PC-3 (cell line): ENCODE data around the genes CFAP44 and DRD3.

DNA sequence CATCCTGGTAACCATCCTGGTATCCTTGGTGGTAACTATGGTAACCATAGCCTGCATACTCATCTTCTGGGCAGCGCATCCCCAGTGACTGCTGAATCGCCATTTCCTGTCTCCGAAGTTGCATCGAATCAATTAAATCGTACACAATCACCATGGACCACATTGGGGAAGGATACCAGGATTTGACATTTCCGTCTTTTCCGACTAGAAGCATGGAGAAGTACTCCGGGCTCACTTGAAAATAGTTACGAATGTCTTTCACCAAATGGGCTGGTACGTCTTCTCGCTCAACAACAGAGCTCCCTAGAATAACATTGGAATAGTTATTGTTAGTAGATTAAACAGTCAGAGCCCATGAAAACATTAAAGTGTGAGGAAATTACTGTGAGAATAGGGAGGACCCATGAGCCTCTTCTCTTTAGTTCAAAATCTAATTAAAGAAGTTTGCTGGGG lies 35.5 kb downstream of the CCDC80 start:
- RAMPAGE, long total RNA = no peak

DNA sequence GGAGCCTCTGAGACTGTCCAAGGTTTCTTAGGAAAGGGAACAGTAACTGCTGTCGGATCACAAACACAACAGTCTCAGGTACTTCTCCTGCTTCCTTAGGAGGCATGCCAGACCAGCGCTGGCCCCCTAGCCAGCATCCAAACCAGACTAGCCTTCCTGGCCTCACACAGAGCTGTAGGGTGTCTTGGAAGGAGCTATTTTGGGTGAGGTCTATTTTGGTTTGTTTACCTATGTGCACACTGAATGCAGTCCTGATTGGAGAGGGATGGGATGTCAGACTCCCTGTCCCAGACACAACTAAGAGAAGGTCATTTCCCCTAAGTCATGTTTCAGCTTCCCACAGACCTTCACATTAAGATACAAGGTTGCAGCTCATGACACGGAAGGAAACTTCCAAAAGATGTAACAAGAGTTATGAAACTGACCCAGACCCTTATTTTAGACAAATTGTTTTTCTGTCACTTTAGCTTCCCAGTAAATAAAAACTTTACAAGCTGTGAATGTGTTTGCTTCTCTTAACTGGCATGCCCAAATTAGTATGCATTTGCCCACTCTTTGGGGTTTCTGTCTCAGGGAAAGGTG lies 28.7 kb downstream of the CCDC80 start:
- RAMPAGE, long total RNA = no peak

DNA sequence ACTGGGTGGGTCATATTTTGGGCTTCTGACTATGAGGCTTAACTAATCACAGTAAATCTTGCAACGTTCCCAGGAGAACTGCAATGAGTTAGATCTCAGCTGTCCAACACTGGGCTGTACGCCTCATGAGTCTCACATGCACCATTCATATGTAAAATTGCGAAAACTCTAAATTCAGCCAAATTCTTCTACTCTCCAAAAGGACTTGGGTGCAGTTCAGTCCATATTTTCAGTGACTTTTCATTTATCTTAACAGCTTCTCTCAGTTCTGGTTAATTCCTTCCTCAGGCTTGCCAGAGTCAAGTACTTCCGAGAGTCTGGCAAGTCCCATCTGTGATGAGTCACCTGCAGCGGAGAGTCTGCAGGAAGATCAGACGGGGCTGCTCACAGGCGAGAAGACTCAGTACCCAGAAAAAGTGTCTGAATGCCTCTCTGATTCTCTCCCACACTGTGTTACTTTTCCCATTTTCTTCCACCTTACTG lies 11.5 kb downstream of the CCDC80 start:
- RAMPAGE, long total RNA = no peak

DNA sequence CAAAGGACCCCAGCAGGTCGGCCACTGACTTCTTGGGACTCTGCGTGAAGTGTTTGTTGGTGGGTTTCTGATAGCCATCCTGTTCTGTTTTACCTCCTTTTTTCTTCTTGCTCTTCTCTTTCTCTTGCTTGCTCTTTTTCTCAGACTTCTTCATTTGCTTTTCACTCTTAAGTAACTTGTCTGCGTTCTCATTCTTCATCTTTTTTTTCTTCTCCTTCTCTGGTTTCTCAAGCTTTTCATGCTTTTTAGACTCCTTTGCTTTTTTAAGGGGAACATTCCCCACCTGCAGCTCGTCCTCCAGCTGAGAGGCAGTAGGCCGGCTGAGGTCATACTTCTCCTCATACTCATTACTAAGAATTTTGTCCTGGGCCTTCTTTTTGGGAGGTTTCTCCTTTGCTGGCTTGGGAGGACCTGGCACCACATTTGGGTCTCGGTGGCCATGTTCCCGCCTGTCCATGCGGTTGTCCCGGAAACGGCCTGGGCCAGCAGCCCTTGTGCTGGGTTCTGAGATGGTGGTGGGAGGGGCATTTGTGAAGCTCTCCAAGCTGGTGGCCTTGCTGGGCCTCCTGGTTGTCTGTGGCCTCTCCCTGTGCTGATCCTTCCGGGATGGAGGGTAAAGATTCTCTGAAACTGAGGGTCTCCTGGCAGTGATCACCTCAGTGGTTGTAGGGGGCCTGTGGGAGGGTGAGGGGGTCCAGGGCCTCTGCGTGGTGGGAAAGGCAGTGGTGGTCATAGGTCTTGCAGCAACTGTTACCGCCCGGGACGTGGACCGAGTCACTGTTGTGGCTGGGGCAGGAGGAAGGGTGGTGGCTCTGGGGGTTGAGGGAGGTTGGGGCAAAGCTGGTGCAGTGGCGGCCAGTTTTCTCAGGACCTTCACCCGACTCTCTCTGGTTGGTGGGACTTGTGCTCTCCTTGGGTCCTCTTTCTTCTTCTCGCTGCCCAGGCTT lies 2.6 kb downstream of the CCDC80 start:
- RAMPAGE, long total RNA = no peak

DNA sequence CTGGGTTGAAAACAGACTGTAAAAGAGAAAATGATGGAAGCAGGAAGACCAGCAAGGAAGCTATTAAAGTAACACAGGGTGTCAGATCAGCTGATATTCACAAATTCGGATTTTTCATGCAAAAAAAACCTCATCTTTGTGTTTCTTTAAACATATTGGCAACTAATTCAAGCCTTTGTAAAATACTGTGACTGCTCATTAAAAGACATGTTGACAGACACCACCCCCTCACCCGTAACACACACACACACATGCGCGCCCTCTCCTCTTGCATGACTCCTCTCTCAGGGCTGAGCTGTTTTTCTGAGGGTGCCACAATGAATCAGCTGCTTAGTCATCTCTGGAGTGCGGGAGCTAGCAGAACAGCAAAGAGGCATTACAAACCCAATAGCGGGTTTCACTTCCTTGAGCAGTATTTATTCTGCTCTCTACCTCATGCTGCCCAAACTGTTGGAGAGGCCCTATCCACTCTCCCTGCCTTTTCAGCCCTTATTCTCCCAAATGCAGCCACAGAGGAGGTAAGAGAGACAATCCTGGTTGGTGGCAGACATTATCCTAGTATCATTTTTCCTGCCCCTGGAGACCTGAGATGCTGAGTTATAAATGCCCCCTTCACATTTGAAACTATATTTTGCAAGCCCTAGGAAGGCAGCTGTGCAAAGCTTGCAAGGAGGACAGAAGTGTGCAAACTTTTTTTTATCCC lies 35.9 kb upstream of the CCDC80 start:
- RAMPAGE, long total RNA = no peak

GRCh38 chr3:112812877-112813167 lies 33.8 kb downstream of the CD200R1L start:
- RAMPAGE, long total RNA = no peak

DNA sequence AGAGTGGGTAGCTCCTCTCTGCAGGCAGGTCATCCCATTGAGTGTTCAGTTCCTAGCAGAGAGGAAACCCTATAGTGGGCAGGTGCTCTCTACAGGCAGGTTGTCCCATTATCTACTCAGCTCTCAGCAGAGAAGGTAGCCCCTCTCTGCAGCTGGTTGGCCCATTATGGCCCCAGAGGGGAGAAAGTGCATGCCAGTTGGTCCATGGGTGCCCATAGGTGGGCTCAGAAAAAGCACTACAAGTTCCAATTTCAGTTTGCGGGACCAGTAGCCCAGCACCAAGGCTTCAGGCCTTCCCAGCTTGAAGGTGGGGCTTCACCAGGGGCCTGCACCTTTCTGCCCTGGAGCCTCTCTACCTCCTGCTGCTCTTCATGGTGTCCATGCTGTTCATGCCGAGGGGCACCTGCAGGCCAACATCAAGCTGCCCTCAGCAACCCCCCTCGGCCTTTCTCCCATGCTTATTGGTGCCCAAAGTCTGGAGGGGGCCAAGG lies 11.3 kb downstream of the CD200R1L start:
- RAMPAGE, long total RNA = no peak

DNA sequence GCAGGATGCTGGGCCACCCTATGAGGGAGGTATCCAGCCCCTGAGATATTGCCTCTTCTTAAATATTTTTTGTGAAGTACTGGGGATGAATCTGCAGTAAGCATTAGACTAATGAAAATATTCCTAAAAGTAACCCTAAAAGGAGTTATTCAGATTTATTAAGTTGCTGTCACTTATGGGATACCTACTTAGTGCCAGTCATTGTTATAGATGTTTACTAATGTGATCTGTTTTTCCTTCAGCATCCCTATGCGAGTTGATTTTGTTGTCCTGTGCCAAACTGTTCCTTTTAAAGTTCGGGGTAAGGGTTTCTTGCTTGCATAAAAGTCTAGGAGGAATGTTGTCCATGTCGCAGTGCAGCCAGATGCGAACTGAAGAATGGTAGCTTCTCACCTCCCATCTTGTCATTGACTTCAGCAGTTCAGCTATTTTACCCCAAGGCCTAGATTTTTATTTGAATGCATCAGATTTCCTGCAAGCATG lies 21.3 kb downstream of the BOC start:
- RAMPAGE, long total RNA = no peak

GRCh38 chr3:113303828-113304549 lies 92.6 kb downstream of the BOC start:
- RAMPAGE, long total RNA = no peak

DNA sequence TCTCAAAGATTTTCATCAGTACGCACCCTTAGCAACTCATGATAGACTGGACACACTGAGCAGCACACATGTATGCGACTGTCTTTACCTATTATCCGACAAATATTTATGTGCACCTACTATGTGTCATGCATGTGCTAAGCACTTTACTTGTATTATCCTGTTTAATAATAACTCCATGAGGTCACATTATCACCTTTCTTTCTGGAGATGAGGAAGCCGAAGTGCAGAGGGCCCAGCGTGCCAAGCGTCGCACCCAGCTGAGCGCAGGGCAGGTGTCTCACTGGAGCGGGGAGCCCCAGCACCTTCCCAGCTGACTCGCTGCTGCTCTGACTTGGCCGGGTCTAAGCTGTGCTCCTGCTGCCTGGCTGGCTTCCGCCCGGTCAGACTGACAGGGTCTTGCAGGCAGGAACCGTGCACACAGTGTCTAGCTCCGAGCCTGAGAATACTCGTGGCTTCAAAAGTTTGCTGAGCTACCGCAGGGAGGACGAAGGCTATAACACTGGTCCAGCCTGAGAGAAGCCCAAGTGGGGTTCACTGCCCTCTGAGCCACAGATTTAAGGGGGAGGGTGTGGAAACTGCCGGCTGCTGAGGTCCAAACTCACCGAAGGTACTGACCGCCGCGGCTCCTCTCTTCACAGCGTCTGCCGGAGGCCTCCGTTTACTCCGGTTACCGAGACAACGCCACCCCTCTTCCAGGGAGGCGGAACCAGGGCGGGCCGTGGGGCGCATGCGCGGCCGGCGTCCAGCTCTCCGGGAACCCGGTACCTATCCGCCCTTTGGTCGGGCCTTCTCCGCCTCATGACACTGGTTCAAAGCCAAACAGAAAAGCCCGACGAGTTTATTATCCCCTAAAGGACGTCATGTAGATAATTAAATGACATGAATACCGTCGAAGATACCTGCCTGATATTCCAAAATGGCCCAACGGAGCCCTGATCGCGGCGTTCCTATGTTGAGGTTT lies at the start of gene CFAP44:
TSS of gene CFAP44 (minus strand) at position 646 of the 964 bp plus-strand sequence.
- RAMPAGE, long total RNA = no peak

GRCh38 chr3:113557543-113558117 lies 25.3 kb downstream of the SIDT1 start:
- RAMPAGE, long total RNA = no peak

DNA sequence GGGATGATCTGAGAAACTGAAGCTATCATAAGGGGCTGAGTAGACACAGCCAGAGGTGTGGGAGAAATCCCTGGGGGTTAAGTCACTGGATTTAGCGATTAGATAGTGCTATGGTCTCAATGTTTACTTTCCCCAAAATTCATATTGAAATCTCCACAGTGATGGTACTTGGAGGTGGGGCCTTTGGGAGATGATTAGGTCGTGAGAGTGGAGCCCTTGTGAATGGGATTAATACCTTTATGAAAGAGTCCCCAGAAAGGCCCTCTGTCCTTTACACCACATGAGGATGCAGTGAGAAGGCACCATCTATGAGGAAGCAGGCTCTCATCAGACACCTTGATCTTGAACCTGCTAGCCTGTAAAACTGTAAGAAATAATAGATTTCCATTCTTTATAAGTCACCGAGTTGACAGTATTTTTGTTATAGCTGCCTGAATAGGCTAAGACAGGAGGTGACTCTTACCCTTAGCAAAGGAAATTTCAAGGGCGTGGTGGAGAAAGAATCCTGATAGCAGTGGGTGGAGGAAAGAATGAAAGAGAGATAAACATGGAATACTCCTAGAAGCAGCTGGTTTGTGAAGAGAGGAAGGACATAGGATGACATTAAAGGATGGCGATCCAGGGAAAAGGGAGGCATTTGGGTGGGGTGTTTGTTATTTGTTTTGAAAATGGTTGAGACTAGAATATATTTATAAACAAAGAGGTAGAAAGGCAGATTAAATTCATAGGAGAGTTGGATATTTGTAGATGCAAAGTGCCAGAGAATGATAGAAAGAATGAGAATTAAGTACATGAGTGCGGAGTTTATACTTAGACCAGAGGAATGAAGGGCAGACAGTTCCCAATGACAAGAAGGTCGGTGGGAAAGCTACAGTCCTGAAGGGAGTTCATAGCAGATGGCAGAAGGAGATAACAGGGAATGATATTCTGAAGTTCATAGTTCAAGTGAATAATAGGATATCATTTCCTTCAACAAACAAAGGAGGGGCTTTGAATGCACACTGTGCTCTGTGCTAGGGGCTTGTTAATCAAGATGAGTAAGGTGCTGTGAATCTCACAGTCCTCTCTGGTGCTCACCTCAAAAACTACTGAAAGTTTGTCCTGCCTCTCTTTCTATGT lies 41.4 kb downstream of the SIDT1 start:
- RAMPAGE, long total RNA = no peak

DNA sequence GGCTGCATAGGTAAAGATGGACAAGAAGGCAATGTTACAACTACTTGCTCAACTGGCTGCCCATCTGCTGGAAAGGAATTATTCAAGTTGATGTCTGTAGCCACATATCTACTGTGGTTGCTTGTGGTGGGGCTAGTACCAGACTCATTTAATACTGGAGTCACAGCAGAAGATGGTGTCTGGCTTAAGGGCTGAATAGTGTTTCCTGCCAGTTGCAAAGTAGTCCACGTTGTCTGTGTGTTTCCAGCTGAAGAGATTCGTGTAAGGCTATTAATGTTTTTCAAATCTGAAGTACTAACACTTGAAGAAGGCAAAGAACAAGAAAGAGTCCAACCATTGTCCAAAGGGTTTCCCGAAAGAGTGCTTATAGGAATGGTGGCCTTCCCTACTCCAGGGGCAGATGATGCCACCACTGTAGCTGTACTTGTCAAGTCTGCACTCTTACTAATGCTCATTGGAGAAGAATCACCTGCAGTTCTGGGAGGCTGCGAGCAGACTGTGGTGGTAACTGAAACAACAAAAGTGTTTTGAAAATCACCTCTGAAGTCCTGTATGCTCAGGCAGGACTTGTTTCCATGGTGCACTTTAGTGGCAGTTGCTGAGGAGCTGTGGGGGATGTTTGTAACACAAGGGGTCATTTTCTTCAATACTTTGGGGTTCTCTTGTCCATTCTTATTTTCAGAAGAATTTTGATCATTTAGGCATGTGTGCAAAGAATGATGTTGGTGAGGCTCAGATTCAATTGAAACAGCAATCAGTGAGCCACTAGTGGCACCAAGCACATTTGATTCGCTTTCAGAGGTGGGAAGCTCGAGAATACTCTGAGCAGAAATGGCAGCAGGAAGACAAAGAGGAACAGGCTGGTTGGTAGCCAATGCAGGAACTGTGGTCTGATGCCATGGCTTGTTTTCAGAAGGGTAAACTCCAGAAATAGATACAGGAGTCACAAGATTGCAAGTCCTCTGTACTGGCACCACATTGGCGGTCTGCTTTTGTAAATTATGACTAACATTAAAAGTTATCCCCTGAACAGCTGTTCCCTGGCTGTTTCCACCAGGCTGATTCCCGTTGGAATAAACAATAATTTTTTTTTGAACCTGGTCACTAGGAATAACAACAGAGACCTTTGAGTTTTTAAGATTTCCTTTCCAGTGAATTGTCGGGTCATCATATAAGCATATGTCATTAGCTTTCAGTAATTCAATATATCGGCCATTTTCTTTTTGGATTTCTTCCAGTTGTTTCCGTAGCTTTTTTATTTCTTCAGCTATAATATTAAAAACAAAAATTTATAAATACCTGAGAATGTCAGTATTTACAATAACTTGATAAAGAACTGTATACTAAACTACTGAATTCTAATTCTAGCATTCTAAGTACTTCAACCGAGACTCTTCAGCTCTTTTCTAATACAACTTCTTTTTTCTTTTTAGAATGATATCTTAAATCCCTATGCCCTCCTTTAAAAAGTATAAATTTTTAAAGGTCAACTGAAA lies 35.7 kb downstream of the USF3 start:
- RAMPAGE, long total RNA = no peak

DNA sequence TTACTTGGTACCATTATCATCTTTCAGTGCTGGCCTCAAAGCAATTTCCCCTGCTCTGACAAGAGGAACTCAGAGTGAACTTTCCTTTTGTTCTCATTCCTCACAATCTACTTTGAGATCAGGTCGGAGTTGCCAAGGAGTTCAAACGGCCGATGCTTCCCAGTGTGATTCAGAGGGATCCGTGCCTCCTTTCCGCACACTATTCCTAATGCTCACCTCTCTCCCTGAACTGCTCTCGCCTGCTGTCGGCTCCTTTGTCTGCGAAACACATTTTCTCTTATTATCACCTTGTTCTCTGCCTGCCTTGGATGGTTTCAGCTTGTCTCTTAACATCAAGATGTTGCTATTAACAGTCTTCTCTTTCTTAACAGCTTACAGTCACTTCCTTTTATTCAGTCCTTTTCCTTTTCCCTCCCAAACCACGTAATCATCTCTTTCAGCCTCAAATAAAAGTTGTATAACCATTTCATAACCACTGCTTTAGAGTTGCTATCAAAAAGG lies 36.0 kb downstream of the QTRT2 start:
- RAMPAGE, long total RNA = no peak

GRCh38 chr3:114178647-114179157 lies at the start of gene DRD3:
Gene DRD3, minus strand, starts transcription at chr3:114179052.
- RAMPAGE, long total RNA = no peak

- RAMPAGE, long total RNA = no peak
Measured at GRCh38 chr3:114226363-114226761, 11.0 kb downstream of the ZNF80 start.

DNA sequence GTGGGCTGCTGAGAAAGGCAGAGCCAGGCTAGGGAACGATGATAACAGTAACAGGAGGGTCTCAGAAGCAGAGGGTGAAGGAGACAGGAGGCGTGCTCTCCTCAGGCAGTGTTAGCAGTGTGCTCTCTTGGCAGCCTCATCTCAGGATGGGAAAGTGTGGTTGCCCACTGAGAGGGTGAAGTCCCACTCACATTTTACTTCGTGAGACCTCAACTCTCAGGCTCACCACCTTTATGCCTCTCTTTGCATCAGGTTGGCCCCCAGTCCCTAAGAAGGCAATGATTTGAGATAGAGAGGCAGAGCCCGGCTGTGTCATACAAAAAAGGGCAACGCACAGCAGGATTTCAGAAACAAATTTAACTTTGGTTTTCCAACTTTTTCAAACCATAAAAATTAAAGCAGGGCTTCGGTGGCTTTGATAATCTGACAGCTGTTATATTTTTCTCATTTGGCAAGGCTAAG lies 24.6 kb downstream of the TIGIT start:
- RAMPAGE, long total RNA = no peak

DNA sequence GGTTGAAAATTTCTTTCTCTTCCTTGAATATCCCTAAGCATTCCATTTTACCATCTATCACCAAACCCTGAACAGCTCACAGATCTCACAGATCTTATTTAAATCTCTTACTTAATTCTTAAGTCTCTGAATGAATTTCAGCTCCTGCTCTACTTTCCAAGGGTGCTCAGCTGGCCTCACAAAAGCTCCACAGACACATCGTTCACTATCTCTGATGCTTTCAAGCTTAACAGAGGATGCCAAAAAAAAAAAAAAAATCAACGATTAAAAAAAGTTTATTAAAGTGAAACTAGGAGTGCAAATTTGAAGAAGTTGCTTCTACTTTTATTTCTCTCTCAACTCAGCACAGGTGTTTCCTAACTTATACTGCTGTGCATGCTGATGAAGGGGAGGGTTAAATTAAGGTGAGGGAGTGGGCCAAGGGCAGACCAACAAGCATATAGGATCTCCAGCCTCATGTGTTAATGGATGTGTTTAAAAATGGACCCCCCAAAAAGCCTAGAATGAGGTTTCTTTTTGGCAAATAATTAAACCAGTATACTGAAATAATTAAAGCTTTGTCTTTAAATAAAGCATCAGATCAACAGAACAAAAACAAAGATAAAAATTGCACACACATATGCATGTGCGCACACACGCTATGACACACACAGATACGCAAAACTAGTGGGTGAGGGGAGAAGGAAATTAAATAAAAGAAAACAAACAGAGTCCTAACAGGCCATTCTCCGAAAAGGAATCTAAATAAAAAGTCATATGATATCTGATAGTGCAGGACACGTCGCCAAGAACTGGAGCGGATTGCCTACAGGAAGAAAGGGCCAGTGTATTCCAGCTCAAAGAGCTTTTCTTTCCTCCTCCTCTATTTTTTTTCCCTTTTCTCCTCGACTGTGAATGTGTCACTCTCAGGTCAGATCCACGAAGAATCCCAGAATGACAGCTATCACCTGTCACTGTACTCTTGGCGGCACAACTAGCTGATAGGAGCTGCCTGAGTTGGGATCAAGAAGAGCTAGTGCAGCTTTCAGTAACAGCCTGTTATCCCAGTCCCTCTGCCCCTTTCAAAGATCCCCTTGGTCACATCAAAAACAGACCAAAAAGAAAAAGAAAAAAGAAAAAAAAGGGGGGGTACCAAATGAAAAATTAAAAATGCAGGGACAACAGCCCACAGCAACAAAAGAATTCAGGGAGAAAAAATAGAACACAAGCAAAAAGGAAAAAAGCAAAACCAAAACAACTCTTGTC lies 157.6 kb downstream of the TIGIT start:
- RAMPAGE, long total RNA = no peak

DNA sequence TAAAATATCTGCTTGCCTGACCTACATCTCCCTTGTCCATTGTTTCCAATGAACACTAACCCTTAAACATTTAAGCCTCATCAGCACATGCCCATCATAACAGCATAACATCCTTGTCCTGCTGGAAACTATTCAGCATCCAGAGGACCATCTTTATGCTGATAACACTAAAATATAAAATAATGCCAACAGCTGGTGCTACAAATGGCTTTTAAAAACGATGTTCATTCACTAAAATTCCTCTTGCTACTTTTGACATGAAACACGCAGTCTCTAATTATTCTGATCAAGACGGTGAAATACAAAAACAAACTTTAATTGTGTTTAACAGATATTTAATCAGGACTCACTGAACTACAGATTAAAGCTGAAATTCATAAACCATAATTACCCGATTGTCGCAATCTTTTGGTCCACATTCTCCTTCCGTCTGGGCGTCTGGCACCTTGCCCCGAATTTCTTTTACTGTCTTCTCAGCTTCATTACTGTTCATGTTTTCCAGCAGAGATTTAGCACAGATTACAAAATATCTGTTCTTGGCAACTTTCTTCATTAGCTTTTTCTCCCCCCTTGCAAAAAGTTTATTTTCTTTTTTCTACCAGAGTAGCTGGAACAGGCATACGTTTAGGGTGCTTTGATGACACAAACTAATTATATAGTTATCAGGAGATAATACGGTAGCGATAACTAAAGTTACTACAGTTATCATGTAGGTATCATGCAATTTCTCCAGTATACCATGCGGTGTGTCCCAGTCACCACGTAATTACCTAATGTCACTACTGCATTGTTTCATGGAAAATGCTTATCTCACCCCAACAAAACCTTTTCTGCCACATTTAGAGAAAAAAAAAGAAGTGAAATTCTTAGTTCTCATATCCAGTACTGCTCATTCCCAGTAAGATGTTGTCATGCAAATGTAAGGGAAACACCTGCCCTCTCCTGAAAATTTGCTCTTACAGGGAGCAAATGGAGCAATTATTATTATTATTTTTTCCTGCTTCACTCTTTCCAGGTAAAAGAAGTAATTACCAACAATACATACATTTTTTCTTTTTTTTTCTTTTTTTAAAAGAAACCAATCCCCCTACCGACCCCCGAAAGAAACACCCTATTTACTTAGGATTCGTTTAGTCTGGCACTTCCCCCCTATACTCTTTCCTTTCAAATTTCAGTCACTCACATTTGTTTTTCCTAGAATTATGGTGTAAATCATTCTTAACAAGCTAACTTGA lies 271.5 kb downstream of the TIGIT start:
- RAMPAGE, long total RNA = no peak

DNA sequence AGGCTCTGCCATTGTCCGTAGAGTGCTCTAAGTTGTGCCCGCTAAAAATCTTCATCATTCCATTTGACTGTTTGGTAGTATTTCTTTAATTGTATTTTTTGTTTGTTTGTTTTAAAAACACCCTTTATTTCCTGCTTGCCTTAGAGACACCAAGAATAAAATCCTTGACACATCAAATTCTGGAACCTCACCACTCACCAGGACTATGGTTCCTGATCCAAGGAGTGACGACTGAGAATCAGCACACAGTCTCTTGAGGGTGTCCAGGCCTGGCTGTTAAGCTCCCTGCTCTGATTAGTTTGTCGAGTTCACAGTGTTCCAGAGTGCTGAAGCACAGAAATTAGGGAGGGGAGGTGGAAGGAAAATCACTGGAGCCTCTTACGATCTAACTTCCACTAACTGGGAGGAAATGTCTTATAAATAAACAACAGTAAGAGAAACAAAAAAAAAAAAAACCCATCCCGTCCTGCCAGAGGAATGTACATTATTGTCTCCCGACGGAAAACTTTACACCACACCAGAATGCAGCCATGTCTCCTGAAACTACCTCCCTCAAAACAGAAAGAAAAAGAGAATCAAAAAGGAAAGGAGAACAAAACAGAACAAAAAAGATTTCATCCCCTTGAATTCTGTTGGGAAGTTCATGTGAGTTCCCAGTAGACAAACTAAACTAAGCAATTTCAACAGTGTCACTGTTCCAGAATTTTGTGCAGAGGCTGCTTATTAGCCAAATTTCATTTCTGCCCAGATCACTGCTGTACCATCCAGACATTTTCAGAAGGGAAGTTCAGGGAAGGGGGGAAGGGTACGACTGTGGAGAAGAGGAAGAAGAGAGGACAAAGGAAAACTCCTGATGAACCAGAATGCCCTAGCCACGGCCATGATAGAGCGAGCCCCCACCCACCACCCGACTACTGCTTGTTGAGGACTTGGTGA lies 330.4 kb downstream of the TIGIT start:
- RAMPAGE, long total RNA = no peak